MCF 10A (cell line): ENCODE measurements around a stretch of chr3.

GRCh38 chr3:69322009-69322412 is 63.9 kb downstream of the FRMD4B start:
- PRO-cap: no peak
- RRBS: no CpG with 5 or more reads among the region's 4 CpGs

DNA sequence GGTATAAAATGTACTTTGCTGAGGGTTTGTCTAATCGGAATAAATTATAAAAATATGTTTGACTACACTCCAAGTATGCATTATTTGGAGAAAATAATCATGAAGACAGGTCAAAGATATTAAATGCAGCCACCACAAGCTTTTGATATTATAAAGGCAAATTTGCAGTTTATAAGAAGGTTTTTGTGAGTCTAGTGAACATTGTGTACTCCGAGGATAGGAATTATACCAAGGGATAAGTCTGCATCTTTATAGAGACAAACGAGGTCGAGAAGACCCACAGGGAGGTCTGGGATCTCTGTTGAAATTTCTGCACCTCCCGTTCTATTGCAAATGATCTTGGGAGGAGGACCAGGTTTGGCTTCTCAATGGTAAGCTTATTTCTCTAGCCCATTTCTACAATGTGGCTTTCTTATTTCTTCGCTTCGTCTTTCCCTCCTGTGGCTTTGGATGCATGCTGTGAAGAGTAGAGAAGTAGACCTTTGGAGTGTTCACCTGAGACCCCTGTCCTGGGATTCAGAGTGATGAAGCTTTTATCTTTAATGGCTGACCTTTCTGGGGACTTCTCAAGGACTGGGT is 7.4 kb downstream of the MITF start:
- PRO-cap: no peak
- RRBS: no CpG with 5 or more reads among the region's 7 CpGs

DNA sequence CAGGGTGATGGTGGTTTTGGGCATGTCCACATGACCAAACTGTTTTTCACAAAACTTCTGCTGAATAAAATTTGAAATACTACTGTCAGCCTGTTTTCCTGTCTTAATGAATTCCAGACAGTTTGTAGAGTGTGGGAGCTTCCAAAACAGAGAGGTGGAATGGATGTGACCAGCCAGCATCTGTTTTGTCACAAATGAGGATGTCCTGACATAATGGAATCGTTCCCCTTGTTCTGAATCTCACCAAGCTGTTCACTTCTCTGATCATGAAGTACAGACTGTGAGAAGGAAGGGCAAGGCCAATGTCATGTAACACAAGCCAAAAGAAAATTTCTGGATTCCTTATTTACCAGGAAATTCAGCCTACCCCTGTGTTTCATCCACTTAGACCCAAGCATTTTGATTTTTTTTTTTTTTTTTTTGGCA is 11.9 kb downstream of the MITF start:
- PRO-cap: no peak
- RRBS: no CpG with 5 or more reads among the region's 1 CpG

- PRO-cap: no peak
- RRBS: no CpG with 5 or more reads among the region's 4 CpGs
Observed at GRCh38 chr3:69757158-69757784, 18.0 kb downstream of the MITF start.

GRCh38 chr3:70071754-70072746 is 240.4 kb downstream of the MDFIC2 start:
- PRO-cap: no peak
- RRBS: no CpG with 5 or more reads among the region's 16 CpGs

GRCh38 chr3:70811761-70812374 is 499.4 kb upstream of the MDFIC2 start:
- PRO-cap: no peak
- RRBS: no CpG with 5 or more reads among the region's 3 CpGs

DNA sequence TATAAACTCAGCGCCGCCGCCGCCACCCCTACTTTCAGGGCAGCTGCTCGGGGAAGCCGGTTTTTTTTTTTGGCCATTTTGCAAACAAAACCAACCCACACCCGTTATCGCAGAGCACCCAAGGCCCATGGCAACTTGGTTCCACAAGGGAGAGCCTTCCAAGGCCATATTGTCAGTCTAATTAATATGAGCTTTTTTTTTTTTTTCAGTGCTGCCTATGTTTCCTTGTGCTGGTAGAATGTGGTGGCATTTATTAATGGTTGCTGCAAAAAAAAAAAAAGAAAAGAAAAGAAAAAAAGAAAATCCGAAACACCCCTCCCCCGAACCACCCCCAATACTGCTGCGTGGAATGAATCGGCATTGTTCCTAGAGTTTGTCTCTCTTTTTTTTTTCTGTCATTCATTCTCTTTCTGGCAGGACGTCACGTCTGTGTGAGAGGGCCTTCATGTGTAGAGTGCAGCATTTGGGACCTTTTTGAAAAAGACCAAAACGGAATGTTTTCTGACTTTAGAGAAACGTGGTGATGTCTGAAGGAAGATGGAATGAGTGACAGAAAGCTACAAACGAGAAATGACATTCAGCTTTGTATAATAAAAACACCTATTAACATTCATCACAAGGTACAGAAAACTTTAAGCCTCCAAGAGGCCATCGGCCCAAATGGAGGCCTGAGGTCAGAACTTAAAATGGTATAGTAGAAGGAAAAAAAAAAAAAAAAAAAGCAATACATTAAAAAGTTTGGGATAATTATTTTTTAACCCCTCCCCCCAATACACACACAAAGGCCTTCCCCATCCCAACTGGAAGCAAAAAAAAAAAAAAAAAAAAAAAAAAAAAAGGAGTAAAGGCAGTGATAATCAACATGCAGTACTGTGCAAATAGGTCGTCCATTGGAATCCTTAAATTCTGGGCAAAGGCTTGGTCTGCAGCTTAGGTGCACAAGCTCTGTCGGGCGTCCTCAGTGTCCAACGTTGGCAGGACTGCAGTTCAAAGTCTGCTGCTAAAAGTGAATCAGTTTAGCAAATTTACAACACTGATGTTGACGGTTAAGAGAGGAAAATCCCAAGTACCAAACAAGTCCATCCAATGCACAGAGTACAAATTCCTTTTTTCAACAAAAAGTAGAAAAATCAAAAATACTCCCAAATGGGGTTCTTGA is 625.2 kb downstream of the FOXP1 start:
- PRO-cap: no peak
- RRBS: no CpG with 5 or more reads among the region's 23 CpGs

DNA sequence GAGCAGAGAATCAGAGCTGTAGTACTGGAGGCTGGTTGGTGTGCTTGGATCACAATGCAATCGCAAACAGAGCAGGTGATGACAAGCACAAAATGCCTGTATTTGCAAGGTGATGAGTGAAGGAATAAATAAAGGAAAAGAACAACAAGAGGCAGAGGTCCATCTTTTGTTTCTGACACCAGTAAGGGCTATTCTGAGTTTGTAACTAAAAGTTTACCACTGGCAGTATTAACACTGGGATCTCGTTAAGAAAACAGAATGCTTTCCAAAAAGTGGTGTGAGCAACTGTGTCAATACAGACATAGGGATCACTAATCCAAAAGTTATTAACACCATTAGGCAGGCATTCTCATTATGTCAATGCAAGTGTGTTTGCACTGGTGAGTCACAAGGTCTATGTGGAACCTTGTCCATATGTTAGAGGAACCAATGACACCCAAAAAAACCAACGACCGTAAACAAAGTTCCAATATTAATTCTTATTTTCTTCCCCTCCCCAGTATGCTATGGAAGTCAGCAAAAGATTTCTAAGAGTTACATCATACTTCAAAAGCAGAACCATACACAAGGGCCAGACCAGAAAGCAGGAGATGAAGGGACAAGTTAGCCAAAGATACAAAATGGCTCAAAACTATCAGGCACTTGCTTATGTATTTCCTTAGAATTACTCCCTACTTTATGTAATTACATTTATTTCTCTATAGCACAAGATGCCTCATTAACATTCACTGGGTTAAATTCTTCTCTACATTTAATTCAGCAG is 556.5 kb downstream of the FOXP1 start:
- PRO-cap: bidirectional peak, plus-strand start at position 579 of the sequence, minus-strand start at position 392 of the sequence
- RRBS: no CpG with 5 or more reads among the region's 4 CpGs

DNA sequence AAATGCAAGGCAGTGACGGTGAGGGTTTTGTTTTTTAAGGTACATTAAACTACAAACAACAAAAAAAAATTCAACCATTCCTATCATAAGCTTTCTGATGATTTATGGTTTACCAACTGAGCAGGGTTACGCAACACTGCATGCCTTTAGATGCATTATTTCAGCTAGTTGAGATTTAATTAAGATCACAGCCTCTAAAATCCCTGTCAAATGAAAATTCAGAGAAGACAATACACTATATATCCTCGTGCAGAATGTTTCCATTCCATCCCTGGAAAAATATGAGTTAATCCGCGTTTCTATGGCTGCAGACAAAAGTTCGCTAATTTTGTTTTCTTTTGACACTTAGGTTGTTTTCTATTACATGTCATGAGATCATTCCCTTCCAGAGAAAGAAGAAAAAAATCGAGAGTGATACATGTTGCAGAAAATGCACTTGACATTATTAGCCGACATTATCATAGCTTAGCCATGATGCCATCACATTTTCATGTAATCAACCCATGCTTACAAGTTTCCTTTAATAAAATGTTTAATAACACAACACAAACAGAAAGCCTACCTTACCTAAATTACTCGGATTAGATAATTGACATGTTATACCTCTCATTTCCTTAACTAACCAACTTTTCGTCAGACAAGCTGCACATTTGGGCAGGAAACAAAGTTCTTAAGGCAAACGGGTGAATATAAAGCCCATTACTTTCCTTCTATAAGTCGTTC is 521.3 kb downstream of the FOXP1 start:
- PRO-cap: no peak
- RRBS: no CpG with 5 or more reads among the region's 12 CpGs

GRCh38 chr3:71064378-71064655 is 519.2 kb downstream of the FOXP1 start:
- PRO-cap: bidirectional peak, plus-strand start at chr3:71064522, minus-strand start at chr3:71064441
- RRBS: no CpG with 5 or more reads among the region's 10 CpGs

DNA sequence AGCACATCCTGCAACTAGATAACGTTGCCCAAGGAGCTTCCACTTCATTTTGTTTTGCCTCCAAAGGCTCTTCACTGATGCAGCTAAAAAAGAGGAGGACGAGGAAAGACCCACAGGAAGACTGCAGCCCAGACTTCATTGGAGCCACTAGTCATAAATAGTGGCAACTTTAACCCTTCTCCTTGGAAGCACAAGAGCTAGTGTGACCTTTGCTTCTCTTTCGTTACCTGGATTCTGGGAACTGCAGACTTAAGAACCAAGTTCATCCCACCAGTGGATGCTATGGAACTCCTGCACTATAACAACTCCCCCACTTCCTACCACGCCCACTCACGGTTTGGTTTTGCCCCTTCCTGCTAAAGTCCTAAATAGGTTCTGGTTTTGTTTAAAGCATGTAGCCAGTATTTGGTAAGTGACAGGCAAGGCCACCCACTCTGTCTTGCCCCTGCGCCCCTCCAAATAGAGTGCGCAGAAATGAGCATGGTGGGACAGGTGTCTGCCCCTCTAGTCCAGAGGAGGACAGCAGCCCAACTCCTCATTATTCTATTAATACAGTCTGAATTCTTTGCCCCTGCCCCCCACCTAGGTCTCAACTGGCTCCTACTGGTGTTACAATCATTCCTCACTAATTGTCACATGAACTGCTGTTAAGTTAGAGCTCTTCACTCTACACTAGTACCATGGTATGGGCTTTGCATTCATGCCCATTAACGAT is 504.7 kb downstream of the FOXP1 start:
- PRO-cap: no peak
- RRBS: no CpG with 5 or more reads among the region's 8 CpGs

- PRO-cap: no peak
- RRBS: no CpG with 5 or more reads among the region's 6 CpGs
Observed at GRCh38 chr3:71100015-71100632, 483.4 kb downstream of the FOXP1 start.

DNA sequence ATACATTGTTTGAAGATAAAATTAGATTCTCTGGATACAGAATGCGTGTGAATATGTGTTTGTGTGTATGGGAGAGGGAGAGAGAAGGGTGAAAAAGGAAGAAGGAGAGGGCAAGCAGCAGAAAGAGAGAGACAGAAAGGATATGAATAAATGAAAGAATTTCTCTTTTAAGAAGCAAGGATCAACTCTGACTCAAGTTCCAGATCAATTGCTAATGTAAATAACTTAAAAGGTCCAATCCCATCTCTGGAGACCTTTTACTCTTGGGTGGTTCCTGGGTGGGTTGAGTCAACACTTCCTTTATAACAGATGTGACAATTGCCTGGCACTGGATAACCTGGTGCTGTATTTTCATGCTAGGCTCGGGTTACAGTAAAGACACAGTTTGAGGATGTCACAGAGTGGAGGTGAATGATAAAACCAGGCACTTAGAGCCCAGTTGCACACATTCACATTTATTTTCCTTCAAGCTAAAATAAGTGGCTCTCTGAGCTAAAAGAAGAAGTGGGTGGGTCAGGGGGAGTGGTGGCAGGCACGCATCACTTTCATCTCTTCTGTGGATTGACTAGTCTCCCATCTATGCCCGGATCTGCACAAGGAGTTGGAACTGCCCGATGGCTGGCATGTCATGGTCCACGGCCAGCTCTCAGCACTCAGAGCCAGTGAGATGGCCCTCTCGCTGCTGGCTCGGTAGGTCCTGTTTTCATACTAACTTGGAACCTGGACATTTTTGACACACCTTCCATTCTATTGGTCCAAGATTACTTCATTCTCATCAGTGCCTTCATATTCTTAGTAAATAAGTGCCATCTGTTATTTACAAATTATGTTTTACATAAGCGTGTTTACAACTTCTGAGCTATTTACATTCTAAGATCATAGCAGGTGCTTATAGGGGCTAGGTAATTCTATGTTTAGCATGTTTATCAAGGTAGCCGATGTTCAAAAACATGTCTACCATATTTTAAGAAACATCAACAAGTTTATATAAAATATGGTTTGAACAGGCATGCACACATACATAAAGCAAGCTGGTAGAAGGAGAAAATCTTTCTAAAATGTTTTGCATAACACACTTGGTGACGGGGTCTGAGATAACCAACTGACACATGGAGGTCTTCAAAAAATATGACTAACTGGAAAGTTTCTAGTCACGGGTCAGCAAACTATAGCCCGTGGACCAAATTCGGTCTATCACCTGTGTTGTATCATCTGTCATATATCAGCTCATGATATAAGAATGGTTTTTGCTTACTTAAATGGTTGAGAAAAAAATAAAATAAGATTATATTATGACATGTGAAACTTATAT is 465.6 kb downstream of the FOXP1 start:
- PRO-cap: no peak
- RRBS: no CpG with 5 or more reads among the region's 14 CpGs

- PRO-cap: no peak
- RRBS: no CpG with 5 or more reads among the region's 5 CpGs
Observed at GRCh38 chr3:71227312-71227854, 356.1 kb downstream of the FOXP1 start.

DNA sequence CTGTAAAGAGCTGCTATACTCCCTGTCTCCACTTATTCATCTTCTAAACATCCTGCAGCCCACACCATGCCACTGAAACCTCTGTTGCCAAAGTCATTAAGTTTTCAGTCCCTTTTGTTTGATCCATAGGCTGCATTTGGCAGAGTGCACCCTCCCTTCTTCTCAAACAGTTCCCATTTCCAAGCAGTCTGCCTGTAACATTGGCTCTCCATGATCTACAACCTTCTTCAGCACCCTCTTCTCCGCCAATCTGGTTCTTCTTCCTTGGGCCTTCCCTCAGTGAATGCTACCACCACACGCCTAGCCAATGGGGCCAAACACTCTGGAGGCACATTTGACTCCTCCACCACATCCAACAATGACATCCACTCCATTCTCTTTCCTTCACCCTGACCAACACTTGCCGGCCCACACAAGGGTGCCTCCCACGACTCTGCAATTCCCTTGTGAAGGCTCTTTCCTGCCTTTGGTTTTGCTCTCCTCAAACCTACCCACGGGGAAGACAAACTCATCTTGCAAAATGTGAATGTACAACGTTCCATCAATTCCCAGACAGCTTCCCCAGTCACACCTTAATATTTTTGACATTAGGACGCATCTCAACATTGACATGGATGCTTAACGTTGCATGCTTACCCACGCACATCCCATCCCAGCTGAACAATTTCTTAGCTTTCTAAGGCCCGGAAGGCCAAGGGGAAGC is 263.8 kb downstream of the FOXP1 start:
- PRO-cap: no peak
- RRBS: no CpG with 5 or more reads among the region's 10 CpGs

DNA sequence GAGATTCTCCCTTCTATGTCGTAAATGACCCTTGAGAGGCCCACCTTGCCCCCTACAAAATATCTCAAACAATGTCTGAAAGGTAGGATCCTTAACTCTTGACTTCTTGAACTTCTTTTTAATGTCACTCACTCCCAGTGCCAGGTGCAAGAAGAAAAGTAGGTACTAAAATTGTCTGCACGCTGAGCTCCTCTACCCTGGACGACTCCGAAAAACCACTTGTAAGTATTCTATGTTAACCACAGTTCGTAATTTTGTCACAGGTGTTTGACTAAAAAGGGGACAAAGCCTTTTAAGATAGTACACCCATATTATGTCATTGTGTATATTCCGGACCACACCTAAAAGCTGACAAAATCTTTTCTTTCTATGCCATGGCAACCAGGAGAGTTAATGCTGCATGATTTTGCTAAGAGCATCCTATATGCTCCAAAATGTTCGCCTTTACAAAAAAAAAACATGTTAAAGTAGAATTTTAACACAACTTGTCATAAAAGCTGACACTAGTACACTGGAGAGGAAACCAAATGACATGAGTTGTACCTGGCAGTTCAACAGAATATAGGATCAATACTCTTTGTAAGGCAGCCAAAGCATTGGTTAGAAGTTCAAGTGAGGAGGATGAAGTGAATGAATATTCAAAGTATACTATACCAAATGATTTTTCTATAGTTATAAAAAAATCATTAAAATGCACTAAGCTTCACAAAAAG is 210.5 kb downstream of the FOXP1 start:
- PRO-cap: no peak
- RRBS: no CpG with 5 or more reads among the region's 7 CpGs

GRCh38 chr3:71465255-71465662 is 118.3 kb downstream of the FOXP1 start:
- PRO-cap: no peak
- RRBS: no CpG with 5 or more reads among the region's 6 CpGs

GRCh38 chr3:71482815-71483125 is 100.8 kb downstream of the FOXP1 start:
- PRO-cap: no peak
- RRBS: no CpG with 5 or more reads among the region's 3 CpGs

DNA sequence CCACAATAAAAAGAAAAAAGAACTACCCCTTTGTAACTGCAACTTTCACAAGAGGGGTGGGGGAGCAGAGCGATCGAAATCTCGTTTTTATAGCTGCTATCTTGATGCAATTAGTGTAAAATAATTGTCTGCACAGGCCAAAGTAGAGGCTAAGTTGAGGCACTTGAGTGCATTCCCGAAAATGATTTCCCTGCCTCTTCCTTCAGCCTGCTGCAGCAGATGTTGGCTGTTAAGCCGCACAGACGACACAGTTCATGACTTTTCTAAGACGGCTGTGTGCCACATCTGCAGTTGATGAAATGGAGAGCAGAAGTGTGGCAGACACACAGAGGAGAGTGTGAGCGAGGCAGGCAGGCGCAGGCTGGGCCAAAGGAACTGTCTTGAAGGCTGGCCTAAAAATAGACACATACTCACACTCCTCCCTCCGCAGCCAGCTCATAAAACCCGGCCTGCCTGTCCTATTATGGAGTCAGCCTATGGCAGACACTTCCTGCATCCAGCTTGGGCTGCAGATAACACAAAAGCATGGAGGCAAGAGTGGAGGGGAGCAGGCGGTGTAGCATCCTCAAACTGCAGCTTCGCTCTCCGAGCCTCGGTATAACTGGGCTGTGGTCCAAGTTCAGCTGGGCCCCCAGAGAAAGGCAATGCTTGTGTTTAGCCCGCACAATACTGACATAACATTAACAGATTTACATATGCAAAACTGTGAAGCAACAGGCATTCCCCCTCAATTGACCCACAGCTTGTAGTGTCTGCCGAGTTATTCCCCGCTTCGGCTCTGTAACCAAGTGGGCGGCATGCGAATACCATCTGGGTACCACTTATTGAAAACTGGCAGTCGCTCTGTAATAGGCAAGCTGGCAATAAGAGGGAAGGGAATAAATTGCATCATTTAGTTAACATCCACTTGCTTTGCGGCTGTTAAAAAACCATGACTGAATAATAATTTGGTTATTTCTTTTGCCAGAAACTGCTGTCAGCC is 40.9 kb downstream of the FOXP1 start:
- PRO-cap: no peak
- RRBS: no CpG with 5 or more reads among the region's 23 CpGs

DNA sequence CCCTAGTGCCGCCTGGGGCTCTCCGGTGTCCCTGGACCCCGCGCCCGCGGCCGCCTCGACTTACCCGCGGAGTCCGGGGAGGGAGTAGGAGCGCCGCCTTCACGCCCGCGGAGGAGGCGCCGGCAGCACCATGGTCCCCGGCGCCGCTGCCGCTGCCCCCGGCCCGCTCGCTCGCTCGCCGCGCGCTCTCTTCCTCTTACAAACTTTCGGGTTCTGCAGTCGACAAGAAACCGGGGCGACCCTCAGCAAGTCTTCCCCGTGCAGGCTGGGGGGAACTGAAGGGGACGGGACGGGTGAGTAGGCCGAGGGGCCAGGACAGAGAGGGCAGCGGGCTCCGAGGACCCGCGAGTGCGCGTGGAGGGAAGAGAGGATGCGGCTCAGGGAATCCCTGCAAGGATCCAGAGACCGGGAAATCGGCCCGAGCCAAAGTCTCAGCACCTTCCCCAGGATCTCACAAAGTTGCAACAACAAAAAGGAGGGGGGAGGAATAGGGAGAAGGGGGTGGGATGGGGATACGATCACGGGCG is 2.0 kb downstream of the FOXP1 start:
- PRO-cap: bidirectional peak, plus-strand start at position 102 of the sequence, minus-strand start at position 73 of the sequence; bidirectional peak, plus-strand start outside the sequence, minus-strand start at position 350 of the sequence
- RRBS: 1% methylated on average over 29 of the region's 51 CpGs